CMK (cell line): ENCODE measurements around a stretch of chr12.

GRCh38 chr12:138746-139651 is 72.4 kb downstream of the IQSEC3 start:
- RRBS, result no CpG with 5 or more reads among the region's 64 CpGs

DNA sequence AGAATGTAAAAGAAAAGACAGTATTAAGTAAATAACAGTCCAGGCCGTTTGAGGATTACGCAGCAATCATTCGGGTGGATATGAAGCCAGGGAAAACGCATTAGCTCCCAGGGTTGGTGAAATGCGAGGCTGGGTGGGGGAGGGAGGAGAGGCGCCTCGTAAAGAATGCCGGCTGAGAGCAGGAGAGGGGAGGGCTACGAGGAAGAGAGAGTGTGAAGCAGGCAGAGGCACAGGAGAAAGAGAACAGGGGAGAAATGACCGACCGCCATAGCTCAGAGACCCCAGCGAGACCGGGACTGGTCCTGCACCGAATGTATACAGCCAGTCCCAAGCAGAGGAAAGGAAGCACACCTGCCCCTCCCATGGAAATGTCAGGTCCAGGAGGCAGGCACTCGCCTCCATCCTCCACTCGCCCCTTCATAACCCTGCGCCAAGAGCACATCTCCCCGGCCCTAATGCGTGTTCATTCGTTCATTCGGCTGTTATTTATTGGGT is 73.1 kb downstream of the IQSEC3 start:
- RRBS, result no CpG with 5 or more reads among the region's 21 CpGs

DNA sequence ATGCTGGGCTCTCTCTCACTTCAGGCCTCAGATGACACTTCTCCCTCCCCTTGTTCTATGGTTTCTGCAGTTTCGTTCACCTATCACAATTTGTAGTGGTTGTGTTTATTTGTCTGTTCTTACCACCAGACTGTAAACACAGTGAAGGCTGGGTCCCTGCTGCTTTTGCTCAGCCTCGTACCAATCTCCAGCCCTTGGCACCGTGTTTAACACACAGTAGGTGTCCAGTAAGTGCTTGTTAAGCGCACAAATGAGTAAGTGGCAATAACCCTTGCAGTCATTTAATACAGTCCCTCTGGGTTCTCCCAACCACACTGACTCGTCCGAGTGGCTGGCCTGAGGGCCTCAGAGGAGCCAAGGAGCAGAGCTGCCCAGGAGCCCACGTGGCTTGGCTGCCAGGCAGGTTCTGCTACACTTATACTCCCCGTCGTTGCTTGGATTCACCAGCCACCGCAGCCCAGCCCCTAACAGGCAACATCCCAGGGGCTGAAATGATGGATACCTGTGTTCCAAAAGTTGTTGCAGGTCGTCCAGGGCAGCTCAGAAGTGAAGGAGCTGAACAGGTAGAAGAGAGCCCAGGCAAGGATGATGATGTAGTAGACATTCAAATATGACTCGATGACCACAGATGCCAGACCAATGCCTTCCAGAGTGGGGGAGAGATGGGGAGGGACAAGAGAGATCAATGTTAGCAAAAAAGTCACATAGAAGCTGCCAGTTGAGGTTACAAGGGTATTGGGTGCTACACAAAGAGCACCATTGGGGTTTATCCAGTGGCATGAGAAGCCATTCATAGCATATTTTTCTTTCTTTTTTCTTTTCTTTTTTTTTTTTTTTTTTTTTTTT is 11.5 kb downstream of the SLC6A12 start:
- RRBS, result no CpG with 5 or more reads among the region's 12 CpGs

- RRBS, result no CpG with 5 or more reads among the region's 1 CpG
Observed at GRCh38 chr12:286393-286771, 23.7 kb upstream of the SLC6A13 start.

- RRBS, result no CpG with 5 or more reads among the region's 6 CpGs
Observed at GRCh38 chr12:383843-384503, 5.1 kb downstream of the KDM5A start.

DNA sequence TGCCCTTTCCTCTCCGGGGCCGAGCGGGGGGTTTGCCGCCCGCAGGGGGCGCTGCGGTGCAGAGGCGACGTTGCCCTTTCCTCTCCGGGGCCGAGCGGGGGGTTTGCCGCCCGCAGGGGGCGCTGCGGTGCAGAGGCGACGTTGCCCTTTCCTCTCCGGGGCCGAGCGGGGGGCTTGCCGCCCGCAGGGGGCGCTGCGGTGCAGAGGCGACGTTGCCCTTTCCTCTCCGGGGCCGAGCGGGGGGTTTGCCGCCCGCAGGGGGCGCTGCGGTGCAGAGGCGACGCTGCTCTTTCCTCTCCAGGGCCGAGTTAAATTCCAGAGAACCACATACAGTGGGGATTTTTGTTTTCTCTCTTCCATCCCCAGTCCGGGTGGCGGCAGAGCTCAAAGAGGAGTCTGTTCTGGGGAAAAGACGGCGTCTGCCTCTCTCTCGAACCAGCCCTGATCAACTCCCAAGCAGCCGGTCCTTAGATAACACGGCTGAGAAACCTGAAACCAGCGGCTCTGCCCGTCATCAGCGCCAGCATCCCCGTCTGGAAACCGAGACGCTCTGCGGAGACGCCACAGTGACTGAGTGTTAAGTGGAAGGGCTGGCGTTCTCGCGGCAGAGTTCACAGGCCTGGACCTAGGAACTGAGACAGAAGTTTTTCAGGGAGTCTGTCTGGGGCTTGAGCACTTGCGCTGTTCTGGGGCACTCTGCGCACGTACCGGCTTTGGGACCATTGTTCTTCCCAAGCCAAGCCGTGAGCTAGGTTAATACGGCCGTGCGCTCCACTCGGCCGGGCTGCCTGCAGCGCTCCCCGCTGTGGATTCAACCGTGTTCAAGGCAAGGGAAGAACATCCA is 6.3 kb upstream of the B4GALNT3 start:
- RRBS, result 89% methylated on average over 4 of the region's 68 CpGs

DNA sequence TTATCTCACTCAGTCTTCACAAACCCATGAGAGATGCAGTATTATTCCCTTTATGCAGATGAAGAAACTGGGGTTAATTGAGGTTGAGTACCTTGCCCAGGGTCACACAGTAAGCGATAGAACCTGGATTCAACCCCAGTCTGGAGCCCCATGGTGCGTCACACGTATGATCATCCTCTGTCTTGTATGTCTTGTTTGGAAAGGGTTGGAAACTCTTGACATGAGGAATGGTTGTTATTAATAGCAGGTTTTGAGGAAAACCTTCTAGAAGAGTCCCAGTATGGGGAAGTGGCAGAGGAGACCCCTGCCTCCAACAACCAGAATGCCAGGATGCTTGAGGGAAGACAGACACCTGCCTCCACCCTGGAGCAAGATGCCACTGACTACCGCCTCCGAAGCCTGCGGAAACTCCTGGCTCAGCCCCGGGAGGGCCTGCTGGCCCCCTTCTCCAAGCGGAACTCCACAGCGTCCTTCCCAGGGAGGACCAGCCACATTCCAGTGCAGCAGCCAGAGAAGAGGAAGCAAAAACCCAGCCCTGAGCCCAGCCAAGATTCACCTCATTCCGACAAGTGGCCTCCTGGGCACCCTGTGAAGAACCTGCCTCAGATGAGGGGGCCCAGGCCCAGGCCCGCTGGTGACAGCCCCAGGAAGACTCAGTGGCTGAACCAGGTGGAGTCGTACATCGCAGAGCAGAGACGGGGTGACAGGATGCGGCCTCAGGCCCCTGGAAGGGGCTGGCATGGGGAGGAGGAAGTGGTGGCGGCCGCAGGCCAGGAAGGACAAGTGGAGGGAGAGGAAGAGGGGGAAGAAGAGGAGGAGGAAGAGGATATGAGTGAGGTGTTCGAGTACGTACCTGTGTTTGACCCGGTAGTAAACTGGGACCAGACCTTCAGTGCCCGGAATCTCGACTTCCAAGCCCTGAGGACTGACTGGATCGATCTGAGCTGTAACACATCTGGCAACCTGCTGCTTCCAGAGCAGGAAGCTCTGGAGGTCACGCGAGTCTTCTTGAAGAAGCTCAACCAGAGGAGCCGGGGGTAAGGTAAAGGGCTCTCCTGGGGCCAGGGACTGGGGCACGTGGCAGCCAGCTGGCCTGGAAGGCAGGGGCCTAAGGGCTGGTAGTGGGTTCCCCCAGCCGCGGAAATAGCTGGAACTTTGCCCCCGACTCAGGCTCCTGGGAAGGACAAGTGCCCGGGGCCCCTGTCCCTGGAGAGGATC is 93.6 kb downstream of the B4GALNT3 start:
- RRBS, result no CpG with 5 or more reads among the region's 31 CpGs

DNA sequence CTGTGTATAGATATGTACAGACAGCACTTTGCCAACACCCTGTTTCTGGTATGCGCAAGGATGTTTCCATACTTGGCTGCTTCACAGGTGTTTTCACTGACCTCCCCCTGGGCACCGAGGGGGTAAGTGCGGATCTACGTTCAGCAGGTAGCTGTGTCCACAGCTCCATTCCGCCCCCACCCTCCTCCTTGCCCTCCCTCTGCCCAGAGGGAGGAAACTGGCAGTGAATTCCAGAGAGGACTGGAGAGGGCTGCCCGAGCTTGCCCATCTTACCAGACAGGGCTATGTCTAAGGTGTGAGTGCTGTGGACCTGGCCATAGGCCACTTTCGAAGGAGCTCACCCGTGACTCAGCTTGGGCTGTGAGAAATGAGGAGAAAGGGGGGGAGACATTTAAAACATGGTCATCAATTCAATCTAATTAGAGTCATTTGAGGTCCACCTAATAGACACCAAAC is 65.1 kb downstream of the NINJ2 start:
- RRBS, result no CpG with 5 or more reads among the region's 8 CpGs

- RRBS, result no CpG with 5 or more reads among the region's 4 CpGs
Observed at GRCh38 chr12:619269-619850, 43.9 kb downstream of the NINJ2 start.

DNA sequence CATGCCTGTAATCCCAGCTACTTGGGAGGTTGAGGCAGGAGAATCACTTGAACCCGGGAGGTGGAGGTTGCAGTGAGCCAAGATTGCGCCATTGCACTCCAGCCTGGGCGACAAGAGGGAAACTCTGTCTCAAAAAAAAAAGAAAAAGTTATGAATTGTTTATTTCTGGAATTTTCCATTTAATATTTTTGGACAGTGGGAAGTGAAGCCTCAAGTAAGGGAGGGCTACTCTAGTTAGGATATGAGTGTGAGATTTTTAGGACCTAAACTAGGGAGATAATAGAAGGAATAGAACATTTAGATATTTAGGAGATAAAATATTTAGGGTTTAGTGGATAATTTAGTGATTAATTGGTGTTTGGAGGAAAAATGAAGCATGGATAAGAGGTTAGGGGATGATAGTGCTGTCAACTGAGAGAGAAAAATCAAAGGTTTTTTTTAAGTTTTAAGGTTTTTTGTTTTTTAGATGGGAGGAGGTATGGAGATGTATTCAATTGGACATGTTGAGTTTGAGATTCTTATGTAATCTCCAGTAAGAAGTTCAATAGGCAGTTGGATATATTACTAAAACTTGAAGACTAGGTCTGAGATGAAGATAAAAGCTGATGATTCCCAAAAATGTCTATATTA is 11.2 kb downstream of the WNK1 start:
- RRBS, result no CpG with 5 or more reads among the region's 3 CpGs

- RRBS, result no CpG with 5 or more reads among the region's 3 CpGs
Observed at GRCh38 chr12:818137-818571, 65.8 kb downstream of the WNK1 start.

DNA sequence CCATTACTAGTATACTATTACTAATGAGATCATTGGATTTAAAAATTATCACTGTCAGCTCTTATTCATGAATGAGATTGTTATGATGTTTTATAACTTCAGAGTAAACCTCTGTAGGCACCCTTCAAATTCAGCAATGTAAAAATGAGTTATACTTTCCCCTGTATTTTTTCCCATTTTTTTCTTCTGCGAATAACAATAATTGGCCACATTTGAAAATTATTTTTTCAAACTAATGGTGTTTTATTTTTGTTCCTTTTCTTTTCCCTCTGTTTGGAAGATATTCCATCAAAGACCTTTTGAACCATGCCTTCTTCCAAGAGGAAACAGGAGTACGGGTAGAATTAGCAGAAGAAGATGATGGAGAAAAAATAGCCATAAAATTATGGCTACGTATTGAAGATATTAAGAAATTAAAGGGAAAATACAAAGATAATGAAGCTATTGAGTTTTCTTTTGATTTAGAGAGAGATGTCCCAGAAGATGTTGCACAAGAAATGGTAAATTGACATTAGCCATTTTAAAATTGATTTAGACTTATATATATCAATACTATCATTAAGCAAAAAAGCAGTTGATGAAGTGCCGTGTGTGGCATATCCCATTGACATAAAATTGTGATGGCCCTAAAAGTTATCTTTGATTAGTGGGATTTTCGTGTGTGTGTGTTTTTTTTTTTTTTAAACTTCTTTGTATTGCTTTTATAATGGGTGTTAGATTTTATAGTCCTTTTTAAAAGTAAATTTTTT is 90.4 kb downstream of the RAD52 start:
- RRBS, result no CpG with 5 or more reads among the region's 5 CpGs

DNA sequence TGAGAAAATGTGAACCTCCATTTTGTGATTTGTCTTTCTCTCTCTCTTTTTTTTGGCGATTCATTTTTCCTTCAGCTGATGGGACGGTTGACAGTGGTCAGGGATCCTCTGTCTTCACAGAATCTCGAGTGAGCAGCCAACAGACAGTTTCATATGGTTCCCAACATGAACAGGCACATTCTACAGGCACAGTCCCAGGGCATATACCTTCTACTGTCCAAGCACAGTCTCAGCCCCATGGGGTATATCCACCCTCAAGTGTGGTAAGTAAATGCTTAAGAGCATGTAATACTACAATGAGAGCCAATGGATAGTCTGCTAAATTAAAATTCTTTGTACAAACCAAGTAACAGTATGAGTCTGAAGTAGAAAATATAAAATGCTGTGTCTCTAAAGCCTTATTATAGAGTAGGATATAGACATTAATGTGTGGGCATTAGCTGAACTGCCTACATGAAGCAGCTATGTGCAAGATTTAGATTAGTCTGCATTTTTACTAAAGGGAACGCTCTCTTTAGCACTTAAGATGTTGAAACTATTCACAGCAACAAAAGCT is 87.4 kb downstream of the RAD52 start:
- RRBS, result no CpG with 5 or more reads among the region's 4 CpGs

DNA sequence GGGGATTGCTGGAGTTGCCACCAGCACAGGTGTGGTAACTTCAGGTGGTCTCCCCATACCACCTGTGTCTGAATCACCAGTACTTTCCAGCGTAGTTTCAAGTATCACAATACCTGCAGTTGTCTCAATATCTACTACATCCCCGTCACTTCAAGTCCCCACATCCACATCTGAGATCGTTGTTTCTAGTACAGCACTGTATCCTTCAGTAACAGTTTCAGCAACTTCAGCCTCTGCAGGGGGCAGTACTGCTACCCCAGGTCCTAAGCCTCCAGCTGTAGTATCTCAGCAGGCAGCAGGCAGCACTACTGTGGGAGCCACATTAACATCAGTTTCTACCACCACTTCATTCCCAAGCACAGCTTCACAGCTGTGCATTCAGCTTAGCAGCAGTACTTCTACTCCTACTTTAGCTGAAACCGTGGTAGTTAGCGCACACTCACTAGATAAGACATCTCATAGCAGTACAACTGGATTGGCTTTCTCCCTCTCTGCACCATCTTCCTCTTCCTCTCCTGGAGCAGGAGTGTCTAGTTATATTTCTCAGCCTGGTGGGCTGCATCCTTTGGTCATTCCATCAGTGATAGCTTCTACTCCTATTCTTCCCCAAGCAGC is 64.4 kb downstream of the RAD52 start:
- RRBS, result no CpG with 5 or more reads among the region's 5 CpGs

DNA sequence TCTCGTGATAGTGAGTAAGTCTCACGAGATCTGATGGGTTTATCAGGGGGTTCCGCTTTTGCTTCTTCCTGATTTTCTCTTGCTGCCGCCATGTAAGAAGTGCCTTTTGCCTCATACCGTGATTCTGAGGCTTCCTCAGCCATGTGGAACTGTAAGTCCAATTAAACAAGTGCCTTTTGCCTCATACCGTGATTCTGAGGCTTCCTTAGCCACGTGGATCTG is 89.5 kb downstream of the ERC1 start:
- RRBS, result no CpG with 5 or more reads among the region's 7 CpGs

DNA sequence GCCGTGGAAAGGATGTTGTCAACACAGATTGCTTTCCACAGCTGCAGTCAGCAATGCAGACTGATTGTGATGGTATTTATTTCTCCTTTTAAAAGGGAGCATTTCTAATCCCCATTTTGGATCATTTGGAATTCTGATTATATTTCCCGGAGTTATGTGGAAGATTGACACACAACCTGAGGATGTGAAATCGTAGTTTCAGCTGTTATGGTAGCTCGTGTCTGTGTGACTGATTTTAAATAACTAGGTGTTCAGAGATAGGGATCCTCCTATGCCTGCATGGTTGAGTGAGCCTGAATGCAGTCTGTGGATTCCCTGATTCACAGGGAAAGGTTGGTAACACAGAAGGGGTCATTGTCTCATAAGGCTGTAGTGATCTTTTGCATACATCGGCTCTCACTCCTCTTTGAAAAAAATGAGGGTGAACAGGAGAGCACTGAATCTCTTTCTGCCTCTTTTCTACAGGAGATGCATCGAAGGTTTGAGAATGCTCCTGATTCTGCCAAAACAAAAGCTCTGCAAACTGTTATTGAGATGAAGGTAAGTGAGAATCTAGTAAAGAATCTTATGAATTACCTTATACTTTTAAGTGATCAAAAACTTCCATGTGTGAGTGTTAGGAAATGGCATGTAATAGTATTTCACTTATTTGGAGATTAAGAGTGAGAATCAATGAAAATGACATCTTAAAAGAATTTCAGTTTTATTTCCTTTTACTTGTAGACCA is 113.4 kb downstream of the ERC1 start:
- RRBS, result no CpG with 5 or more reads among the region's 6 CpGs

GRCh38 chr12:1289786-1290308 is 298.8 kb downstream of the ERC1 start:
- RRBS, result no CpG with 5 or more reads among the region's 2 CpGs

- RRBS, result 98% methylated on average over 4 of the region's 13 CpGs
Observed at GRCh38 chr12:1496547-1497095, 97.8 kb downstream of the FBXL14 start.

DNA sequence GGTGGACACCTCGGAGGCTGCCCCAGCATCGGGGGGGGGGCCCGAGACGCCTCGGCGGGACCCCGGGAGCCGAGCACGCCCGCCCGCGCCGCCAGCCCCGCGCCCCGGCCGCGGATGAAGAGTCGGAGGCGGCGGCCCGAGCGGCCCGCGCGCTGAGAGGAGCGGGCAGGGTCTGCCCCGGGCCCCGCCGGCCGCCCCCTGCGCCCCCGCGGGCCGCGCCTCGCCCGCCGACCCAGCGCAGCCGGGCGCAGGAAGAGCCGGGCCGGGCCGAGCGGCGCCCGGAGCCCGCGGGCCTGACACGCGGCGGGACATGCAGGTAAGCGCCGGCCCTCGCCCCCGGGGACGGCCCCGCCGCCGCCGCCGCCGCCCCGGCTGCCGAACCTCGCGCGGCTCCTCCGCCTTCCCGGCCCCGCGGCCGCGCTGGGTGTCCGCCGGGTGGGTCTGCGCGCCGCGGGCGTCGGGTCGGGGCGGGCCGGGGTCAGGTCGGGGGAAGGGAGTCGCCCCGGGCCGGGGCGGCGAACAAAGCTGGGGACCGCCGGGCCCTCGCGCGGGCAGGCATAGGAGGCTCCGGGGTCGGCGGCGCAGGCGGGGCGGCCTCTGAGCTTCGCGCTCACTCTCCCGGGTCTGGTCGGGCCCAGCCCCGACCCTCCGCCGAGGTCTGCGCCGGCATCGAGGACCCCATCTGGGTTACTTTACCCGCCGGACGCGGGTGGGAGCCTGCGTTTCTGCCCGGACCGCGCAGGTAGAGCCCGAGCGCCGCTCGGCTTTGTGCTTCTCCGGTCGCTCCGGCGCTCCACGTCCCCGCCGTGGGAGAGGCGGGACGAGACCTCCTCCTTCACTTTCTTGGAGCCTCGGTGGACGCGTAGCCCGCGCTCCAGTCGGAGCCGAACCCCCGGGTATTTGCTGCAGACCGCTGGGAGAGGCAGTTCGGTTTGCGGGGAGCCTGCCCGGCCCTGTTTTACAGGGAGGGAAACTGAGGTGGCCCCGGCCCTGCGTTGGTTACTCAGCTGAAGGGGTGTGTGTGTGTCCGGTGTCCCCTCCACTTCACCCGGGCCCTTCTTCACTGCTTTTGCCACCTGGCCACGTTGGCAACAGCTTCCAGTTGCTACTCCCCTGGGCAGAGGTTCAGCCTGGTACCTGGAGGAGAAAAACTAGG is 63.4 kb downstream of the FBXL14 start:
- RRBS, result 8% methylated on average over 108 of the region's 151 CpGs

DNA sequence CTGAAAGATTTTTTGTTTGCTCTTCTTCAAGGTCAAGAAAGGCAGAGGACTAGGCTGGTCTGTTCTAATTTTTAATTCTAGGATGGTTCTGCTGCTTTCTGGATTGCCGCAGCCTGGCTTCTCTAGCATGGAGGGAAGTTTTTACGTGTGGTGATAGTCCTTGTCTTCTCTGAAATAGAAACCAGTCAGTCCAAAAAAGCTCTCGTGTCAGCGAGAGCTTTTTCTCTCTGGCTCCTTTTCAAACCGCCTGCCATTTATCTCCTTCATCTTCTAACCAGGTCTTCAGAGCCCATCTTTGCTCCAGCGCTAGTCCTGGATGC is 61.4 kb downstream of the FBXL14 start:
- RRBS, result no CpG with 5 or more reads among the region's 6 CpGs